ENCODE data around the genes MESD and AP3B2.

DNA sequence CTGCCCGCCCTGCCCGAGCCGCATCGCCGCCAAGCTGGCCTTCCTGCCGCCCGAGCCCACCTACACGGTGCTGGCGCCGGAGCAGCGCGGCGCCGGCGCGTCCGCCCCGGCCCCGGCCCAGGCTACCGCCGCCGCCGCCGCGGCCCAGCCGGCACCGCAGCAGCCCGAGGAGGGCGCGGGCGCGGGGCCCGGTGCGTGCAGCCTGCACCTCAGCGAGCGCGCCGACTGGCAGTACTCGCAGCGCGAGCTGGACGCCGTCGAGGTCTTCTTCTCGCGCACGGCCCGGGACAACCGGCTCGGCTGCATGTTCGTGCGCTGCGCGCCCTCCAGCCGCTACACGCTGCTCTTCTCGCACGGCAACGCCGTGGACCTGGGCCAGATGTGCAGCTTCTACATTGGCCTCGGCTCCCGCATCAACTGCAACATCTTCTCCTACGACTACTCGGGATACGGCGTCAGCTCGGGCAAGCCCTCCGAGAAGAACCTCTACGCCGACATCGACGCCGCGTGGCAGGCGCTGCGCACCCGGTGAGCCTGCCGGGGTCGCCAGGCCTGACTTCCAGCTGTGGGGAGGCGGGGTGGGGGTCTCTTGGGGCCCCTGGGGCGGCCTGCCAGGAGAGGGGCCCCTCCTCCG, 499 bp downstream of the ABHD17C start:
- PRO-cap: bidirectional peak, plus-strand start at position 263 of the sequence, minus-strand start at position 227 of the sequence

DNA sequence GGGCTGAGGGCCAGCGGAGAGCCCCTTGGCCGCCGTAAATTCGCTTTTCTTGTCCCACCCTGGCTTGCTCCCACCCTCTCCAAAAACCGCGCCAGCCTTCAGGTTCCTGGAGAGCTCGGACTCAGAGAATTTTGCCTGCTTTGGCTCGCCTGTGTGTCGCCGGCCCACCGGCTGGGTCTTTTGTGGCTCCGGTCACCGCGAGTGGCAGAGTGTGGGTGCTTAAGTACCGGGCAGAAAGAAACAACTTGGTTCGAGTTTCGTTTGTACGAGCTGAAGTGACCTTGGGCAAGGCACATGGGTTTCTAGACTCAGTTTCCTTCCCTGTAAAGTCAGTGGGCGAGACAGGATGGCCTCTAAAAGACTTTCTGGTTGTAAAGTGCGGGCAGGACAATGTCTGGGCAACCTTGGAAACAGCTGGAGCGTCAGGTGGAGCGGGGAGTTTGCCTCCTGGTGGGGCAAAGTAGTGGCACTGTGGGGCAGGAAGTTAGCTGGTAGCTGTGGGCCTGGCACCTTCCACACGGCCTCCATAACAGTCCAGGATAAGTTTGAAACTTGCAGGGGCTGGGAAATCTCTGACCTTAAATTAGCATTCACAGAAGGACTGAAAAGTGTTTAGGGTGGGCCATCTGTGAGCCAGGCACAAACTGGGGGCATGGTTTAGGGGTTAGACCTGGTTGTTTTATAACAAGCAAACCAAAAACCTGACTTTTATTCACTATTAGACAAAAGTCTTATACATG, 1.2 kb downstream of the ABHD17C start:
- PRO-cap: no peak

DNA sequence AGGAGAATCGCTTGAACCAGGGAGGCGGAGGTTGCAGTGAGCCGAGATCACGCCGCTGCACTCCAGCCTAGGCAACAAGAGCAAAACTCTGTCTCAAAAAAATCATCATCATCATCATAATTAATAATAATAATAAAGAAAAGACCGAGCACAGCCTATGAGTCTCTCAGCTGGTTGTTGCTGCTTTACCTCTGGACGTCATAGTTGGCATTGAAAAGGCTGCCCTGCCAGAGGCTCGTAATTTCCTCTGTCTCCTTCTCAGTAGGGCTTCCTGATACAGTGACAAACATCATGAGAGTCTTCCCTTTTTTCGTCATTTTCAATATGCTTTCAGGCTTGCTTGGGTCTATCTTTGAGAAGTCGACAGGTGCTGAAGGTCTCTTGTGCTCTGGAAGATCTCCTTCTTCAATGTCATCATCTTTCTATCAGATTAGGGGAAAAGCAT, 7.8 kb downstream of the MESD start:
- PRO-cap: no peak

- PRO-cap: unidirectional peak, minus-strand start at chr15:80989629; bidirectional peak, plus-strand start at chr15:80990005, minus-strand start at chr15:80989815
These were observed at the start of gene MESD for GRCh38 chr15:80989468-80990357. Gene MESD, minus strand, starts transcription at chr15:80989819.

DNA sequence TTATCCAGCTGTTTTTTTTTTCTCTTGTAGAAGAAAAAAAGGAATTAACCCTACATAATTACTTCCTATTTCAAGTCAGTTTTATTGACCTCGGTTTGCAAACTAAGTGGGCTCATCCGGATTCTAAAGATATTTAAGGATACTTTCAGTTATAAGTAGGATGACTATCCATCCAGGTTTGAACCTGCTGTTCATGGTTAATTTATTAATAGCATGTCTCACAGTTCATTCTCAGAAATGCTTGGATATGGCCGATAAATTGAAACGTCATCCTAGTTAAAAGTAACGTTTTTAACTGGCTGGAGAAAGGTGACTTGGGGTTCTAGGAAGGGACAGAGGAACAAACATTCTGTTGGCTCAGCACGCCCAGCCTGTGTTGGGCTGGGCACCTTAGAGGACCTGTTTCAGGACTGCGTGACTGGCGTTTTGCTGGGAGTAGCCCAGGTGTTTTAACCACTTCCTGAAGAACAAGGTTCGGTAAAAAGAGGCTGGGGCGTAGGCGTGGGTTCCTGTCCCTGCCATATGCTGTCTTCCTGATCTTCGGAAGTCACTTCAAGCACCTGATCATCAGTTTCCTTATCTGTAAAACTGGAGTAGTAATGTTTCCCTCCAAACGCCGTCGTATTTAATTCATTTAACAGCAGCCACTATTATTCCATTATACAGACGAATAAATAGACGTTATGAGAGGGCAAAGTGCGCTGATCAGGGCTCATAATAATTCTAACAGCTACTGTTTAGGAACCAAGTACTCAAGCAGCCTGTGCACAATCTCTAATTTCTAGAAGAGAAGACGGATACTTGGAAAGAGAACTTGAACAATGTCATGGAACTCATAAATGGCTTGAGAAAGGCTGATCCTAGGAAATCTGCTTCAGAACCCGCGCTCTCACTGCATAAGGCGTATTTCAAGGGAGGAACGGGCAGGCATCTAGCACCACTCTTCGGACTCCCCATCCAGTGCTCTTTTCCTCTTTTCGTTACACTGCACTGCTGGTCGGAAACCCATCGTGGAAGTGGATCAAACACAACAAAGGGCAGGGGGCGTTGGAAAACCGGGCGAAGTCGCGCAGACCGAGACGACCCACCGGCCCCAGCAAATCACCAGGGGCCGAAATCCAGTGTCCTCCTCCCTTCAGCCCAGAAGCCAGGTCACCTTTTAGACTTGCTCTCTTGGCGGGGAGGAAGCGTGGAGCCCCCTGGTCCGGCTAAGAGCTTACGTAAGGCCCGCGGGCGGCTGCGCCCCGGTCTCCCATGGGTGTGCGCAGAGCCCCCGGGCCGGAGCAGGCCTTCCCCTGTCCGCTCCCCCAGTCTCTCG, 856 bp upstream of the TLNRD1 start:
- PRO-cap: bidirectional peak, plus-strand start at position 480 of the sequence, minus-strand start at position 406 of the sequence

- PRO-cap: no peak
These were observed 1.9 kb downstream of the TLNRD1 start for GRCh38 chr15:81002304-81003312.

DNA sequence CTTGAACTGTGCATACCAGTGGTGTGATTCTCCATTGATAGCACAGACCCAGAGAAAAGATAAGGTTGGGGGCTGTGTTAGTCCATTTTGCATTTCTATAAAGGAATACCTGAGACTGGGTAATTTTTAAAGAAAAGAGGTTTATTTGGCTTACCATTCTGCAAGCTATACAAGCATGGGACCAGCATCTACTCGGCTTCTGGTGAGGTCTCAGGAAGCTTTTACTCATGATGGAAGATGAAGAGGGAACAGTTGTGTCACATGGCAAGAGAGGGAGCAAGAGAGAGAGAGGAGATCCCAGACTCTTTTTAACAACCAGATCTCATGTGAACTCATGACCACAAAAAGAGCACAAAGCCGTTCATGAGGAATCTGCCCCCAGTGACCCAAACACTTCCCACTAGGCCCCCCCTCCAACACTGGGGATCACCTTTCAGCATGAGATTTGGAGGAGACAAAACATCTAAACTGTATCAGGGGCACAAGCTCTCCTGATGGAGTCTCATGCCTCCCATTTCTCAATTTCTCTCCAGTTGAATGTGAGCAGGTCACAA, 38.5 kb downstream of the IL16 start:
- PRO-cap: no peak

DNA sequence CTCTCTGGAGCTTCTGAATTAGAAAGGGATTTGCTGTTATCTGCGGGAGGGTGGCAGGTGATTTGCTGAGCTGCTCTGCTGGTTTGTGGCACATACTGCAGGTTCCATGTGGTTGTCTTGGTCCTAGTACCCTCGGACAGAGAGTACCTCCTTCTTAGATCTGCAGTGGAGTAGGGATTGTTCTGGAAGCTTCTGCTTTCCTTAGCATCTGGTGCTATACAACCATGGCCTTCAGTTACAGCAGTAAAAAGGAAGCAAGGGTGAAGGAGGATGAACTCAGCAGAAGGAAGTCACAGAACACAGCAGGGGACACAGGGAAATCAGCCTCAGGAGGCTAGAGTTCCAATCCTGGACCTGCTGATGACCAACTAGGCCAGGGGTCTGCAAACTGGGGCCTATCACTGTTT, 39.6 kb downstream of the STARD5 start:
- PRO-cap: no peak

DNA sequence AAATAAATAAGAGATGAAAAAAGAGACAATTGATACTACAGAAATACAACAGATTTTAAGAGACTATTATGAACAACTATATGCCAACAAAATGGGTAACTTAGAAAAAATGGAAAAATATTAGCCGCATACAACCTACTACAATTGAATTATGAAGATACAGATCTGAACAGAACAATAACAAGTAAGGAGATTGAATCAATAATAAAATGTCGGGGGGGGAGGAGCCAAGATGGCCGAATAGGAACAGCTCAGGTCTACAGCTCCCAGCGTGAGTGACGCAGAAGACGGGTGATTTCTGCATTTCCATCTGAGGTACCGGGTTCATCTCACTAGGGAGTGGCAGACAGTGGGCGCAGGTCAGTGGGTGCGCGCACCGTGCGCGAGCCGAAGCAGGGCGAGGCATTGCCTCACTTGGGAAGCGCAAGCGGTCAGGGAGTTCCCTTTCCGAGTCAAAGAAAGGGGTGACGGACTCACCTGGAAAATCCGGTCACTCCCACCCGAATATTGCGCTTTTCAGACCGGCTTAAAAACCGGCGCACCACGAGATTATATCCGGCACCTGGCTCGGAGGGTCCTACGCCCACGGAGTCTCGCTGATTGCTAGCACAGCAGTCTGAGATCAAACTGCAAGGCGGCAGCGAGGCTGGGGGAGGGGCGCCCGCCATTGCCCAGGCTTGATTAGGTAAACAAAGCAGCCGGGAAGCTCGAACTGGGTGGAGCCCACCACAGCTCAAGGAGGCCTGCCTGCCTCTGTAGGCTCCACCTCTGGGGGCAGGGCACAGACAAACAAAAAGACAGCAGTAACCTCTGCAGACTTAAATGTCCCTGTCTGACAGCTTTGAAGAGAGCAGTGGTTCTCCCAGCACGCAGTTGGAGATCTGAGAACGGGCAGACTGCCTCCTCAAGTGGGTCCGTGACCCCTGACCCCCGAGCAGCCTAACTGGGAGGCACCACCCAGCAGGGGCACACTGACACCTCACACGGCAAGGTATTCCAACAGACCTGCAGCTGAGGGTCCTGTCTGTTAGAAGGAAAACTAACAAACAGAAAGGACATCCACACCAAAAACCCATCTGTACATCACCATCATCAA, 50.5 kb downstream of the MEX3B start:
- PRO-cap: no peak

DNA sequence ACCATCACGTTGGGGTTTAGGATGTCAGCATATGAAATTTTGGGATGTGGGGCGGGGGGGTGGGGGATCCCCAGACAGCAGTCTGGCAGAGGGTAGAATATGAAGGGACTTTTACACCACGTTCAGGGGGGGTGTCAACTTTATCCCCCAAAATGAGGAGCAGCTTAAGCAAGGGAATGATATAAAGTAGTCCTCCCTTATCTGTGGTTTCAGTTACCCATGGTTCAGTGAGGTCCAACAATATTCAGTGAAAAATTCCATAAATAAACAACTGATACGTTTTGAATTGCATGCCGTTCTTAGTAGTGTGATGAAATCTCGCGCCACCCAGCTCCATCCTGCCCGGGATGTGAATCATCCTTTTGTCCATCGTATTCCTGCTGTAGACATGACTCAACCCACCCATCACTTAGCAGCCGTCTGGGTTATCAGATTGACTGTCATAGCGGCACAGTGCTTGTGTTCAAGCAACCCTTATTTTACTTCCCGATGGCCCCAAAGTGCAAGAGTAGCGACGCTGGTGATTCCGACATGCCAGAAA, 47.8 kb upstream of the MEX3B start:
- PRO-cap: no peak

- PRO-cap: unidirectional peak, minus-strand start at chr15:82263463
These were observed 682 bp downstream of the SAXO2 start for GRCh38 chr15:82263258-82263742.

DNA sequence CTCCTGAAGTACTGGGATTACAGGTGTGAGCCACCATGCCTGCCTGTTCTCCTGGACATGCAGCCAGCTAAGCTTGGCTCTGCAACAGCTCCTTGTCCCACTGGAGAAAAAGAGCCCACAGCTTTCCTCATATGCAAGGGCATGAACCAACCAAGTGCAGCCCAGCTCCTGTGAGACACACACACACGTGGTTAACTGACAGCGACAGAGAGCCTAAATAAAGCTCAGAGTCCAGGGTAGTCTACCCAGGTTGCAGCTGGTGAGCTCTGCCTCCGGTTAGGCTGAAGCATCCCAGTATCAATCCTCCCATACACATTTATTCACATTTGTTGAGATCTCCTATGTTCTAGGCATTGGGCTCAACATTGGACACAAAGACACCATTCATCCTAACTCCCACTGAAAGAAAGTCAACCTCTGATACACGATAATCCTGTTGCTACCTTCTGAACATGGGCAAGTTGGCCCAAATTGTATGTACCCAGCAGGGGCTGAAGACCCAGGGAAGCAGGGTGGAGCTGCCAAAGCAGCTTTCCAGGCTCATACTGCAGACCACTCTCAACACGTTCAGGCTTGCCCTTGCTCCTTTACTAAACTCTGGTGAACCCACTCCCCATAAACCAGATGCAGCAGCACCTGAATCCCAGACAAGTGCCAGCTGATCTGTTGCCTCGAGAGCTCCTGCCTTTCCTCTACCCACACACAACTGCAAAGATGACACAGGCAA, 4.1 kb downstream of the RPS17 start:
- PRO-cap: no peak

DNA sequence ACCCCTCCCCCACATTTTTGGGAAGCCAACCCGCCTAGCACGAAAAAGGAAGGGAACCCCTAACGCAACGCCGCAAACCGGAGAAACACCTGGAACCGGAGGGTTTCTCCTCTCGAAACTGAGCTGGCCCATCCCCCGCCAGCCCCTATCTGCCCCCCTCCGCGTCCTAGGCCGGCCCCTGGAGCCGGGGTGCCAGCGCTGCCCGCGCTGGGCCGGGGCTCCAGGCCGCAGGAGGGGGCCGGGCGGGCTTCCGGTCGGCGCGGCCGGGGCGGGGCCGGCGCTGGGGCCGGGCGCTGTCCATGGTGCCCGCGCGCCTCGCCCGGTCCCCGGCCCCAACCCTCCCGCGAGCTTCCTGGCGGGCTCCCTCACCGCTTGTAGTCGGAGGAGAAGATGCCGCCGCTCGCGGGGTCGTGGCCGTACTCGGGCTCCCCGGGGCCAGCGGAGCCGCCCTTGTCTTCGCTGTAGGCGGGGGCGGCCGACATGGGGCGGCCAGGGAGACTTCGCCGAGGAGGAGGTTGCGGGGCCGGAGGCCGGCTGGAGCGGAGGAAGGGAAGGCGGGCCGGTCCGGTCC, 365 bp downstream of the AP3B2 start:
- PRO-cap: no peak

DNA sequence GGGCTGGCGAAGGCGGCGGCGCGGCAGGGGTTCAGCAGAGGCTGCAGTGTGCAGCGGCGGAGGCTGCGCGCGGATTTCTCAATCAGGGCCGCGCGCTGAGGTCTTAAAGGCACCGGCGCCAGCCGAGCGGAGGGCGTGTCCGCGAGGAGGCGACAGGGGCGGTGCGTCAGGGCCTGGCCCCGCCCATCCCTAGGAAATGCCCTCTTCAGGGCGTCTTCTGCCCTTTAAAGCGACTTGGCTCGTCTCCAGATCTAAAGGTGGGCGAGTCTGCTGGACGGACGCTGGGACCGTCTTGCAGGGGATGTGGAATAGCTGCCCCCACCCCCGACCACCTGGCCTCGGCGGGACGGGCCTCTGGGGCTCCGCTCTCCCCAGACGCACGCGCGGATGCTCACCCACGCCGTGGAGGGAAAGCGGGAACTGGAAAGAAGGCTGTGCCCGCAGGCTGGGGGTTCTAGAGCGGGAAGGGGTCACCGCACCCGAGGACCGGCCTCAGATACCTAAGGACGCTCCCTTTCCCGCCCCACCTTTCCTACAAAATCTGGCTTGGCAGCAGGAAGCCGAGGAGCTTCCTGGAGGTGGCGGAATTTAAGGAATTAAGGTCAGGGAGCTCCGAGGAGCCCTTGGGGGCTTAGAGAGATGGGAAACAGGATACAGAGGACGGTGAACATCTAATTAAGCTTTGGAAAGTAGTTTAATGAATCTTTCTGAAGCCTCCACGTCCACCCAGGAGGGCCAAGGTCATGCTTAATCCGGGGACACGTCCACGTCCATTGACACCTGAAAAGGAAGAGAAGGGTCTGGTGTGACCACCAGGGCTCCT, at the start of gene AP3B2:
Gene AP3B2 (minus strand): TSS at position 80 of the 823 bp plus-strand sequence.
- PRO-cap: unidirectional peak, minus-strand start at position 77 of the sequence

DNA sequence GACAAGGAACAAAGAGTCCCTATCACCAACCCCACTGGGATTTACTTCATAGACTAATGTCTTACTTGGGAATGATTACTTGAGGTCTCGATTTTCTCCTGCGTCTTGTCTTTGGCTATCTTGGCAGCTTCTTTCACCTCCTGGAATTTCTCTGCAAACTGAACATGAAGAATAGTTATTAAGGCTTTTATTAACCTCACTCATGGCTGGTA, 54.6 kb downstream of the WHAMM start:
- PRO-cap: no peak

GRCh38 chr15:82914398-82914814, 38.1 kb downstream of the HOMER2 start:
- PRO-cap: no peak

- PRO-cap: no peak
These were observed 540 bp downstream of the C15orf40 start for GRCh38 chr15:83010723-83011475.

DNA sequence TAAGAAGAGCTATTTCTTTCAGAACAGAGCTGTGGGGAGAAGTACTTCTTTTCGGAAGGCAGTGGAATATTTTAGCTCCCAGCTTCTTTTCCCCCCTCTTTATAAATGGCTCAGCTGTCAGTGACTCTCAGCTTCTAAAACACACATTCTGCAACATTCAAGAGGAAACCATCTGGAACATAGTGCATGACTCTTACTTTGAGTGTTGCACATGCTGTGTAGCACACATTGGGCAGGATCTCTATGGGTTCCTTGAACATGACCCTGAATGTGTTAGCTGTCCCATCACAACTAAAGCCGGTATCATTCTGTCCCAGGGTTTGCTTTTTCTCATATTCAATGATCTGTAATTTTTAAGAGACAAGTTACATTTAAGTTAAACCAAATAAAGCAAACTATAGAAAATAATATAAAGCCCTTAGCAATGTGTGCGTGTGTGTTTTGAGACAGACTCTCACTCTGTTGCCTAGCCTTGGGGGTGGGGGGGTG, 7.1 kb upstream of the C15orf40 start:
- PRO-cap: no peak

DNA sequence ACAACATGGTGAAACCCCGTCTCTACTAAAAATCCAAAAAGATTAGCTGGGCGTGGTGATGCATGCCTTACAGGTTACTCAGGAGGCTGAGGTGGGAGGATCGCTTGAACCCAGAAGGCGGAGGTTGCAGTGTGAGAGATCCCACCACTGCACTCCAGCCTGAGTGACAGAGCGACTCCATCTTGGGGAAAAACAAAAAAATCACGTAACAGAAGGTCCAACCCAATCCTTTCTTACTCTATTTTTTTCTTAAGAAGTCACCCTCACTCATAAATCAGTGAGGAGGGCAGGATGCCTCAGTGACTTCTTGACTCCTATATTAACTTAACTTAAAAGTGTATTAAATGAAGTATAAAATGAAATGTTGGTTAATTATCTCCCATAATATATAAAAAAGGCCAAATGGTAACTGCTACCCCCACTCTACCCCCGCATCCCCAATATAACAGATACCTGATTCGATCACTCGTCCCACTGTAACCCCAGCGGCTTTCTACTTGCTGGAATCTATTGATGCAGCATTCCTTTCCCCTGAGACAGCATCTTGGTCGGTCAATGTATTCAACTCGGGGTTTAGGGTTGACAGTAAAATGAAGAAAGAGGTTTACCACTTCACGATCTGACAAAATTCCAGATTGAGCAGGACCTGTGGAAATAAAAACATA, 18.4 kb upstream of the C15orf40 start:
- PRO-cap: no peak

GRCh38 chr15:83066129-83067088, 643 bp downstream of the BTBD1 start:
- PRO-cap: bidirectional peak, plus-strand start at chr15:83067051, minus-strand start at chr15:83066998

Data from gallbladder (tissue), 1 donor.